LUHMES (cell line): ENCODE measurements around a stretch of chr6.

DNA sequence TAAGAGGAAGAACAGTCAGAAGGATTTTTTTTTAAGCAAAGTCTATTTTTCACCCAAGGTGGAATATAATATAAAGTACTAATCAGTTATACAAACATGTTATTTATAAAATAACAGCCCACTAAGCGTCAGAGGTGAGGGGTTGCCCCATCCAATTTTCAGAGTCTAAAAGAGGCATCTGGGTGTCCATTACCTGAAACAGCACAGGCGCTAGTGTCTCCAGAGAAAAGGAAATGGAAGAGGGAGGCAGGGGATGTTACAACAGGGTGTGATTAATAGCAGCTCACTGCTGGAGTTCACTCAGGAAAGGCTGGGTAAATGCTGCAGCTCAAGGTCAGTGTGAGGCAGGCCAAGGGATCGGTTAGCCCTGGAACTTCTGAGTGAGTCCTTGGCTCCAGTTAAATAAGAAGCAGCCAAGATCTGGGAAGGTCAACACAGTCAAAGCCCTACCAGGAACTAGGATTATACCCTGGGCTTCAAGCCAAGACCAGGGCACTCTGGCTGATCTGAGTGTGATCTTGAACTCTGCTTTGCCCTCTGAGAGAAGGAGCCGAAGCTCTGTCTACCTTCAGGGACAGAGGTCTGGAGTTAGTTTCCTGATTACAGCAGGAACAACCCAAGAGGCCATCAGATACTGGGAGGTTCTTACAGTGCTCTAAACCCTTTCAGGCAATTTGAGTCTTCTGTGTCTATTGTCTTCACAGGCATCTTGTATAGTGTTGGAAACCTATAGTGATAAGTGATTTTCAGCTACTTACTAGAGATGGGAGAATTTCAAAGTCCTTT, 44.2 kb downstream of the TPD52L1 start:
- PRO-cap: no peak

DNA sequence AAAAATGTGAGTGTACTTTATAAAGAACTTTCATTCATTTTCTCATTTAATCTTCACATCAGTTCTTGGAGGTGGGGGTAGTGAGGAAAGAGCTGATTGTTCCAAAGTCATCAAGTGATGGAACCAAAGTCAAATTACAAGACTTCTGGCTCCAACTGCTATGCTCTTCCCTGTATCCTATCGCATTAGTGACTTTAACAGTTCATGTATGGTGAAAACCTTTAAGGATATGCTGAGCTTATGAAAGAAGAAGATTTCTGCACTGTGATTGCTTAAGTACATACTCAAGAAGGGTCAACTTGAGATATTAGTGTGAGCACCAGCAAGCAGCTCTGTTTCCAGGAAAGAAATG, 149.2 kb upstream of the HEY2 start:
- PRO-cap: no peak

DNA sequence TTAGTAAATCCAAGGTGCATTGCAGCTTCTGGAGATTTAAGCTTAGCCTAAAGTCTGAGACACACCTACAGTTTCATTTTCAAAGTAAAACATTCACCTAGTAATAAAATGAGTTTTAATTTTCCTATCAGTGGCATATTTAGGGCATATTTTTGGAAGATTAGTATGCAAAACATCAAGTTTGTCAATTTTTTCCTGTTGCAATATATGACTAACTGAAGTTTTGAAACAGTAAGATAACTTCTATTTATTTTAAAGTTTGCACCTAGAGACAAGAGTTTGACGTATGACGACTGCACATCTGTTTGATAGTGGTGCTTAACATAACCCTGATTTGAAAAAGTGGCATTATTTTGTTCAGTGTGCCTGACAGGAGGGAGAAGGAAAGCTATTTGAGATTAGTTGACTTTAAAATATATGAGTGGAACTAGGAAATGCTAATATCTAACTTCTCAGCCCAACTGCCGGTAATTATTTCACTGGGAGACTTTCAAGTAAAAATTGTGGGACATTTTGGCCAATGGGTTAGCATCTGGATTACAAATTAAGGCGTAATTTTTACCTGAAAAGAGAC, 1.7 kb downstream of the HEY2 start:
- PRO-cap: no peak

GRCh38 chr6:126047410-126047821, 61.1 kb downstream of the TRMT11 start:
- PRO-cap: no peak

GRCh38 chr6:126337223-126337812, 2.6 kb upstream of the CENPW start:
- PRO-cap: no peak

DNA sequence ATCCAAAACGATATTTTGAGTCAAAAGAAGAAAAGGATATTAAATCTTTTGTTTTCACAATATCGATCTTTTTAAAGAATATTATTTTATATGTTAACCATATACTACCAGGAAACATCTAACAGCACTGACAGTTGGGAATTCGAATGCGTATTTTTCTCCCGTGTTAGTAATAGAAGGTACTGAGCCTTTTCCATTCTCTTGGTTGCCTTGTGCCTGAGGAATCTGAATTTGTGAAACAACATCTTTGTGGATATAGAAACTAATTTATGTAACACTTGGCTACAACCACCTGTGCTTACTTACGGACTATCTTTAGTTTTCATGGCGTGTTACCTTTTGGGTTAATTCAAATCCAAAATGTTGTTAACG, 2.2 kb downstream of the RNF146 start:
- PRO-cap: no peak

- PRO-cap: no peak
These were observed 24.1 kb upstream of the KIAA0408 start for GRCh38 chr6:127483253-127483756.

- PRO-cap: no peak
These were observed 206.2 kb downstream of the PTPRK start for GRCh38 chr6:128313870-128314918.

DNA sequence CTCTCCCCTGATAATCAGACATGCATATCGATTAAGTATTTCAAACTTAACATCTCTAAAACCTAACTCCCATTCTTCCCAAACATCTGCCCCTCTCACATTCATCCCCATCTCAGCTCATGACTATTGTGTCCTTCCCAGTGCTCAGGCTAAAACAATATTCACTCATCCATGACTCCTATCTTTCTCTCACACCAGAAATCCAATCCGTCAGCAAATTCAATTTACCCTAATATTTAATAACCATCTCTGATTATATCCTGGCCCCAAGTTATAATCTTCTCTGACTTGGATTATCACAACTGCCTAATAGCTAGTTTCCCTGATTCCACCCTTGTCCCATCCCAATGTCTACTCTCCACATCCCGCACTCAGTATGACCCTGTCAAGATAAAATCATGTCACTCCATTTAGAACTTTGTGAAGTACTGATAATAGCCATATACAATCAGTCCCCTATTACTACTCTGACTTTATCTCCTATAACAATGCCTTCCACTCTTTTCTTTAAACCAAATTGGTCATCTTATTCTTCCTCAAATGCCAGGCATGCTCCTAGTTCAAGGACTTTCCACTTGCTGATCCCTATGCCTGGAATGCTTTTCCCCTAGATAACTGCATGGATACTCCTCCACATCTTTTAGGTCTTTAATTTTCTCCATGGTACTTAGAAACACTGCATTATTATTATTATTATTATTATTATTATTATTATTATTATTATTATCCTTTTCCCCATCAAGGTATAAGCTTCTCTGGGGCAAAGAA, 145.8 kb downstream of the PTPRK start:
- PRO-cap: no peak

DNA sequence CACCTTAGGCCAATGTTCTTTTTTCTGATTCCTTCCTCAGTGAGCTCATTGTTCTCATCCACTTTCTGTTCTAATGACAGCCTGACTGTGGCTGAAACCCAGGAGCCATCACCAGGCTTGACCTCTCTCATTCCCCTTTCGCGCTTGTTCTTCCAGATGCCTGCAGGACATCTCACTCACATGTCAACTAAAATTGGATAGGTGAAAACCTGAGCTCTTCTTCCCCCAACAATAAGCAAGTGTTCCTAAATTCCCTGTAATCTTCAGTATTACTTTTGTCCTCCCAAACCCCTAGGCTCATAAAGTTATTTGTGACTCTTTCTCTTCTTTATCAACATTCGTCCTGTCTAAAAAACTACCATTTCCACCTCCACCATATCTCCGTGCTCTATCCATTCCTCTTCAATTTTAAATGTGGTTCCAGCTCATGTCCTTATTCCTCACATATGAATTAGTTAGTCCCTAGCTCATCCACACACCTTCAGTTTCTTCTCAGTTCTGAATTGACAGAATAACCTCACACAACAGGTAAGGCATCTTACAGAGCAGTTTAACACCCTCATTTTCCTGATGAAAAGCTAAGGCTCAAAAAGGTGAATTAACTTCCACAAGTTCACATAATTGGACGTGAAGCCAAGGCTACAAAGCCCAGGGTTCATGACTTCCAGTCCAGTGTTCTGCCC, 40.2 kb downstream of the PTPRK start:
- PRO-cap: no peak

DNA sequence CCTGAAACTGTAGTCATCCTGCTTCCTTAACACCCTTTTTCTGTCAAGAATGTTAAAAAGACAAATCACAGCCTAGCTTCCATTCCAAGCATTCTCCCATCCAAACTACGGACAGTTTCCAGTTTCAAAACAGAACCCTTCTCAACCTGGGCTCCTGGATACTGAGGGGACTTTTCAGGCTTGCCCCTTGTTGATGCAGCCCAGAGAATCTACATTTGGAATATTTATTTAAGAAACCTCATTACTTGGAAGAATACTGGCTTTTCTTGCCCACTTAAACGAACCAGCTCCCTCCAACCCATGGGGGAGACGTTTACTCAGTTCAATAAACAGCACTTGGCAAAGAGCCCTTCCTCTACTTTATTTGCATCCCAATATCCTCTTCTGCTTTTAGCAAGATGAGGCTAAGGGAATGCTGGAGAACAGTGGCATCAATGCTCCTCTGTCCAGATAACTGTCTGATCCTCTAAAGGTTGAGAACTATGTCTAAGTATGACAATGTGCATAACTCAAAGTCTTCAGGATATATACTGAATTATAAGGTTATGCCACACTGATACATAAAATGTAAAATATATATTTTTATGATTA, 22.2 kb downstream of the PTPRK start:
- PRO-cap: no peak

- PRO-cap: no peak
These were observed 20.3 kb downstream of the PTPRK start for GRCh38 chr6:128499939-128500660.

DNA sequence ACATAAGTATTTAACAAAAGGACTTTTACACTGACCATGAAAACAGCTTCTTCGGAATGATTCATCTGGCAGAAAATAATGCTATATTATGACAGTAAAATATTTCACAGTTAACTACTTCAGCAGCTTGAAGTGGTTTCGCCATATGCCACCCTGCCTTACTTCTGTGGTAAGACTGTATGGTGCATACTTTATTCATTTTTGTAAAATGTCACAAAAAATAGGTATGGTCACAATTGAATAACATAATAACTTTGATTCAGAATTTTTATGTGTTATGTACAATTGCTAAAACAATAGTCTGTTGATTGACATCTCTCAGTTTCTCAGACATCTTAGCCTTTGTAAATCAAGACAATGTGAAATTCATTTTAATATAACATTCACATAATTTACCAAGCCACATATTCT, 981 bp upstream of the PTPRK start:
- PRO-cap: no peak

DNA sequence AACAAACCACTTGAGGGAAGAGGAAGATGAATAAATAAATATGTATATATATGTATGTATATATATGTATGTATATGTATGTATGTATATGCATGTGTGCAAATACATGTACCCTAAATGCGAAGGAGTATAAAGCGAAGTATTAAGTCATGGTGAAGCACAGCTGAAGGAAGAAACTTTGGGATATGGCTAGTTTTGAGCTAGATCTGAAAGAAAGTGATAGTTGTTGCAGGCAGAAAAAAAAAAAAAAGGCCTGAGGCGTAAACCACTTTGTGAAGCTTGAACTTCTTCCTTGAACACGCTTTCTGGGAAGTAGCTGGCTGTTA, 6.2 kb upstream of the PTPRK start:
- PRO-cap: no peak

DNA sequence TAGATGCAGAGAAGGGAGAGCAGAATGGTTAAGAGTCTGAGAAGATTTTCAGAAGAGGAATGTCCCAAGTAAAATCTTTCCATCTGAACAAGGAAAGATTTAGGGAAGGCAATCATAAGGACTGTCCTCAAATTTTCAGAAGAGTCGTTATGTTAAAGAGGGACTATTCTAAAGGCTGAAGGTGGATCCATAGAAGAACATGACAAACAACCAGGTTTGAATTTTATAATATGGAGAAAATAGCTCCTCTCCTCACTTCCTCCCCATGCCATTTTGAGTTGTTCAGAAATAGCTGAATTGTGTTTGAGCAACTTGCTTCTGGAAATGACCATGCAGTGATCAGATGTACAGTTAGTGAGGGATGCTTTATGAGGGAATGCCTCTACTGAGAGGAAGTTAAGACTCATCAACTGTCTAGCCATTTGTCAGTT, 3.6 kb downstream of the LAMA2 start:
- PRO-cap: no peak

DNA sequence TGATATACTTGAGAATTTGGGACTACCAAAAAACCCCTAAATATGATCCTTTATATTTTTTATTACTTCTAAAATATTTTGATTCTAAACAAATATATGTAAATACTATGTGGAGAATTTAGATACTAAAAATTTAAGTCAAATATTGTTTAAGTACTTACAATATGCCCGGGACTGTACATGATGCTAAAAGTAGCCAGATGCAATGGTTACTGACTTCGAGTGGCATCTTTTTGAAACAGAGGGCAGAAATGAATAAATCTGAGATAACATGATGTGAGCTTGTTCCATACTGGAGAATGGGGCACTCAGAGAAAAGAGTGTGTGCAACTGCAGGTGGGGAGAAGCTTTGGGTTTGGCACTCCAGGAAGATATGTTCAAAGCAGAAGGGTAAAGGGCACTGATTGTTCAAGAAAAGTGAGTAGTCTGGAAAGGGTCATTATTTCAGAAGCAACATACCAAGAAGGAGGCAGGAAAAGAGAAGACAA, 67.0 kb downstream of the LAMA2 start:
- PRO-cap: no peak

GRCh38 chr6:129120870-129121140, 237.9 kb downstream of the LAMA2 start:
- PRO-cap: no peak

- PRO-cap: no peak
These were observed 251.6 kb downstream of the LAMA2 start for GRCh38 chr6:129134504-129135065.

DNA sequence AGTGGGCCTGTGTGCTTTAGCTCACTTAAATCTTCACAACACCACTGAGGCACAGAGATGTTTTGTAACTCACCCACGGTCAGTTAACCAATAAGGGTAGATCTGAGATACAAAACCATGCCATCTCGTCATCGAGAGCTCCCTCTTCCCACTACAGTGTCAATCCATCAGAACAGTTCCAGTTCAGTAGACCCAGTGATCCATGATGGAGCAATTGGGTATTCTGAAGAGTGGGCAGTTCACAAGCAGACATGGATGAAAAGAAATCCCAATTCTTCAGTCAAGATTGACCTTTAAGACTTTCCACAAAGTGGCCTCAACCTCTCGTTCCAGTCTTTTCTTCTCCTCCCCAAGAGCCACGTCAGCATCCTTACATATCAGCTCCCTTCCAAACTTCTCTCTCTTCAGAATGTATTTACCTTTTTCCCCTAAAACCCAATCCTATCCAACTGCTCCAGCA, 22.1 kb downstream of the ARHGAP18 start:
- PRO-cap: no peak

DNA sequence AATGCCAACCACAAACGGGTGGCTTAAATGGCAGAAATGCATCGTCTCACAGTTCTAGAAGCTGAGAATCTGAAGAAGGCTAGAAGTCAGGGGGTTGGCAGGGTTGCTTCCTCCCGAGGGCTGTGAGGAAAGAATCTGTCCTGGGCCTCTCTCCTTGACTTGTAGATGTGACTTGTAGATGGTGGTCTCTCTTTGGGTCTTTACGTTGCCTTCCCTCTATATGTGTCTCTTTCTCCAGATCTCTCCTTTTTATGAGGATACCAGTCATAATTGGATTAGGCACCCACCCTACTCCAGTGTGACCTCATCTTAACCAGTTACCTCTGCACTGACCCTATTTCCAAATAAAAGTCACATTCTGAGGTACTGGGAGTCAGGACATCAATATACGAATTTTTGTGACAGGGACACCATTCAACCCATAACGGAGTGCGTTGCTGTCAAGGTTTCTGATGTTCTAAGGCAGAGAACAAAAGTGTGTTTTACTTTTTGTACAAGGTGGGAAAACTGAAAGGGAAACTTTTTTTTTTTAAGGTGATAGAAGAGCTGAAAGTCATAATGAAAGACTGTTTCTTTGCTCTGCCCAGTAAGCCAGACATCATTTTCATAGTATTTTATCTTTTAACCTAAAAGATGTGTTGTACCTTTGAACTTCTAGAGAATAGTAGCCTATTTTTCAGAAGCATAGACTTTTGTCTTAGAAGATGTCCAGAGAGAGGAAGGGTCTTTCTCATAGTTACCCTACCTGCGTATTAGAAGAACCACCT, 84.3 kb downstream of the SAMD3 start:
- PRO-cap: no peak